Mammary epithelial cell (primary cell): ENCODE data around the genes PANX1, ANKRD49, AMOTL1 and CWC15.

DNA sequence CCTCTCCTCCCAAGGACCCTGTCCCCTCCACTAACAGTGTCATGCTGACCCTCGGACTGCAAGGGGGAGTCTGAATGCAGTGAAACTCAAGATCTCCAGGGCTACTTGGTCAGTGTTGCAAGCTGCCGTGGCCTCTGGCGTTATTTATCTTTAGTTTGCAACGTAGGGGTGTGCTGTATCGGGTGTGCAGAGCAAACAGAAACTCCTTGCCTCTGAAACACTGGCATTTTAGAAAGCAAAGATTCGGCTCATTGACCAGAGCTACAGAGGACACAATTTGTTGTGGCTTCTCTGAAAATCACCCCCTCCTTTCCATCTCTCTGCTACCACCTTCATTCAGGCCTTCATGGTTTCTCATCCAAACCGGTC is 15.1 kb downstream of the FZD4 start:
- CAGE, long polyA plus RNA, result no peak
- RRBS, result no CpG with 5 or more reads among the region's 7 CpGs

GRCh38 chr11:86941916-86942802 is 13.0 kb downstream of the FZD4 start:
- CAGE, long polyA plus RNA, result no peak
- RRBS, result no CpG with 5 or more reads among the region's 4 CpGs

DNA sequence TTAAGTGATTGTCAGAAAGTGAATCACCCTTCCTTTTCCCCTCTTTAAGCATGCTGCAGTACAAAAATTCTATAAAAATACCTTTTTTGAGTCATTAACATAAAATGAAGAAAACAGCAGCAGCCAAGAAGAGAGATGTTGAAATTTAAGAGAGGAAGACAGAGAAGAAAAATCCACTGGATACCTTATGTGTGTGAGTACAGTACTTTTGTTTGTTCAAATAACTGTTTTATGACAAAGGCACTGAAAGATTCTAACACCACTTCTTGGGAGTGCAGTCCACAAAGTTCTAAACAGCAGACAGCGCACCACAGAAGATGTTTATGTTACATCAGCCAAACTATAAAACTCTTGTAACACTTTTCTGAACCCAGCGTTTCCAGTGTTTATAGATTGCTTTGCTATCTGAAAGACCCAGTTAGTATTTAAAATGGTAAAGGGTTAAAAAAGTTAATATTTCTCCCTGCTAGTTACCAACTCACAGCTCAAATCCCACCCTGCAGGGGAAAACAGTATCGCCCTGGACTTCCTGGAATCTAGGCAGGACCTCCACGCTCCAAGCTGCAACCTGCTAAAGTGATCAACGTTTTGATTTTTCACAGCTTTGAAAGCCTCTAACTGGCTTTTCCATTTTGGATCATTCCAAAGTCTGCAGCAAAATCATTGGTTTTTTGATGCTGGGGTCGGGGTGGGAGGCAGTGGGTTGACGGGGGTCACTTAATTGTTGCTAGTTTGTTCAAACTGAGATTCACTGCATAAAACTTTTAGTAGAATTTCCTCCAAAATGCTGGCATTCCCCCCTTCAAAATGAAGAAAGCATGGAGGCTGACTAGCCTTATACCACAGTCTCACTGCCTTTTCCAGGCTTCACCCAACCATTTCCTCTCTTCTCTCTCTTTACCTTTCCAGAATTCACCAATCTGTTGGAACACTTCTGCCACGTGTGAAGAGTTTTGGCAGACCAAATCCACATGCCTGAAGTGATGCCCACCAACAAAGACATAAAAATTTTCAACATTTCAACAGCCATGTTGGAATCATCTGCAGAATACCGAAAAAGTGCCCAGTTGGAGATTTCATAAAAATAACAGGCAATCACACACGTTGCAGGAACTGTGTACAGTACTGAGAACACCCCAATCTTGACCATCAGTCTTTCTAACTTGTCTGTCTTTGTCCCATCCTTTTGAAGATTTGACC is 4.5 kb downstream of the FZD4 start:
- CAGE, long polyA plus RNA, result no peak
- RRBS, result no CpG with 5 or more reads among the region's 10 CpGs

GRCh38 chr11:89364839-89365328 is 126.3 kb downstream of the NOX4 start:
- CAGE, long polyA plus RNA, result no peak
- RRBS, result no CpG with 5 or more reads among the region's 2 CpGs

- CAGE, long polyA plus RNA, result no peak
- RRBS, result no CpG with 5 or more reads among the region's 5 CpGs
Measured at GRCh38 chr11:89743957-89744259, 33.8 kb downstream of the TRIM77 start.

DNA sequence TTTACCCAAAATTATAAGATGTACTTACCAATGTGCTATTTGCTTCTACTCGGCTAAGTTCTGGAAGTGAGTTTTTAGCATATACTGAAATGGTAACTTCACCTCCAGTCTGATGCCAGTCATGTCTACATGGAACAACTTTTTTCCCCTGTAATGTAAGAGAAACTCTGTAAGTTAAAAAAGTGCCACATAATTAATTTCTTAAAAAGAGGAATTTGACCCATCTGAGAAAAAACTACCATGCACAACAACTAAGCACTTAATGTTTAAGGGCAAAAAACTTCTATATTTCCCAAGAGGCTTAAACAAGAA is 19.6 kb downstream of the CHORDC1 start:
- CAGE, long polyA plus RNA, result no peak
- RRBS, result no CpG with 5 or more reads among the region's 1 CpG

- CAGE, long polyA plus RNA, result no peak
- RRBS, result no CpG with 5 or more reads among the region's 1 CpG
Measured at GRCh38 chr11:92085217-92085624, 139.4 kb upstream of the FAT3 start.

DNA sequence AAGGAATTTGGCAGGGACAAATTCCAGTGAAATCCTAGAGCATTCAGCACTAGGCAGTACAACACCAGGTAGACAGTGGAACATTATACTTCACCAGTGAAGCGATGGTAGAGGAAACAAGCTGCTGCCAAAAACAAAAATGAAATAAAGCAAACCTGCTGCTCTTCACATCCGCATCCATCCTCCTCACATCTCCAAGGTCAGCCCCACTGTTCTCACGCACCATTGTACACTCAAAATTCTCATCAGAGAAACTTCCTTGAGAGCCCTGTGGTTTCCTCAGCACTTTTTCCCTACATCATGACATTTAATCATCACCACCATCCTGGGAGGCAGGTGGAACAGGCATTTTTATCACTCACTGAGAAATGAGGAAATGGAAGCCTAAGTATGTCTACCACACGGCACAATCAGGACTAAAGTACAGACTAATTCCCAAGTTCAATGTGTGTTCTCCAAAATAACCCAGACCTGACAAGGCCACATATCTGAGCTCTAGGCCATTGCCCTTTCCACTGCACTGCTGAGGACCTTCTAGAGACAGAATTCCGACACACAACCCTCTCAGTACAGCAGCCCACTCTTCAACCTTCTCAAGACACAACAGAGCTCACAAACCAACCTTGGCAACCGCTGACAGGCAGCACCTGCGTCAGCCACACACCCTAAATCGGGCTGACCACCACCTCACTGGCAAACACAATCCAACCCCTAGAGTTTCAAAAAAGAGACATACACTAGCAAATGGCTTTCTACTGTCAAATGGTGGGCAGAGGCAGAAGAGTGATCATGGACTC is 16.6 kb downstream of the SMCO4 start:
- CAGE, long polyA plus RNA, result no peak
- RRBS, result no CpG with 5 or more reads among the region's 8 CpGs

DNA sequence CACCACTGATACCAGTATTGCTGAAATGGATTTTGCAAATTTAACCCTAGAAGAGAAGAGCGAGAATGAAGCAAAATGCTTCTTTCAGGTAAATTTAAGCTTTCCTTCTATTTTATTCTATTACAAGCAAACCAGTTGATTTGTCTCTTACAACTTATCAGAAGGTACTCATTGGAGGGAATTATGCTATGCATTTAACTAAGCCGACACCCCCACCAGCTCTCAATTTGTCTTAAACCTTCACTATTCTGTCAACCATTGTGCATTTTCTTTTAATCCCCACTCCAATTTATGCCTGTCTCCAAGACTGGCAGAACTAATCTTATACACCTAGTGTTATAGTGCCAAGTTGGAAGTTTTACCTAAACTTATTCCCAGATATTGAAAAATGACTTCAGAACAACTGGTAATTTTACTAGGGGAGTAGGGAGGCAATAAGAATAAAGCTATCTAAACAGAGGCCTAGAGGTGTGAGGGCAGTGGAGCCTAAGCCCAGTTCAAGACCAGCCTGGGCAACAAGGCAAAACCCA is 12.5 kb downstream of the TAF1D start:
- CAGE, long polyA plus RNA, result no peak
- RRBS, result no CpG with 5 or more reads among the region's 2 CpGs

DNA sequence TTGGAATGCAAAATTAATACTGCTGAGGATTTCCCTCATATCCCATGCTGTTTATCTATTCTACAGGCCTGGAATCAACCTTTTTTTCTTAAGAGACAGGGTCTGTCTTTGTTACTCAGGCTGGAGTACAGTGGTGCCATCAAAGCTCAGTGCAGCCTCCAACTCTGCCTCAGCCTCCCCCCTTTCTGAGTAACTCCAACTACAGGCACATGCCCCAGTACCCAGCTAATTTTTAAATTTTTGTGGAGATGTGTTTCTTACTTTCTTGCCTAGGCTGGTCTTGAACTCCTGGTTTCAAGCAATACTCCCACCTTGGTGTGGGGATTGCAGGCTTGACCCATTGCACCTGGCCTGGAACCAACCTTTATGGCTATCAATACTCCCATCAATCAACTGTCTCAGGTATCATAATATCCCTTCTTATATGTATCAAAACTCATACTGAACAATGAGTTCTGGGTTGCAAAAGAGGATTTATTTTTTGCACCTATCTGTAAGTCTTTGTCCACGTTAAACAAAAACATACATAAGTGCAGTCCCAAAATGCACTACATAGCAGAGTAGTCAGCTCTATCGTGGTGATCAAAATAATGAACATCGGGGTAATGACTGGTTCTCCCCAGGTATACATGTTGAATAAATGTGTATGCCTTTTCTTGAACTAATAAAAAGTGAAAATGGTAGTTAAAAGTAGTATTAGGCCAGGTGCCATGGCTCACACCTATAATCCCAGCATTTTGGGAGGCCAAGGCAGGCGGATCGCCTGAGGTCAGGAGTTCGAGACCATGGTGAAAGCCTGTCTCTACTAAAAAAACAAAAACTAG is 6.4 kb downstream of the TAF1D start:
- CAGE, long polyA plus RNA, result no peak
- RRBS, result no CpG with 5 or more reads among the region's 6 CpGs

GRCh38 chr11:93736704-93737309 is 4.5 kb downstream of the TAF1D start:
- CAGE, long polyA plus RNA, result no peak
- RRBS, result no CpG with 5 or more reads among the region's 7 CpGs

- CAGE, long polyA plus RNA, result no peak
- RRBS, result 2% methylated on average over 26 of the region's 87 CpGs
Measured at GRCh38 chr11:94128665-94129350, at the start of gene PANX1. TSS of gene PANX1 (plus strand) at chr11:94128841.

DNA sequence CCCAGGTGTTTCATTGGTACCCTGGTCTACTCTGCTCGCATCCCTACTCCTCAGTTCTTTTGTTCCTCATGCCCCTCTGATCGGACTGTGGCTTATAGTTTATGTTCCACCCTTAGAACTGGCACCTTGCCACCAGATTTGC is 884 bp downstream of the PANX1 start:
- CAGE, long polyA plus RNA, result no peak
- RRBS, result no CpG with 5 or more reads among the region's 2 CpGs

DNA sequence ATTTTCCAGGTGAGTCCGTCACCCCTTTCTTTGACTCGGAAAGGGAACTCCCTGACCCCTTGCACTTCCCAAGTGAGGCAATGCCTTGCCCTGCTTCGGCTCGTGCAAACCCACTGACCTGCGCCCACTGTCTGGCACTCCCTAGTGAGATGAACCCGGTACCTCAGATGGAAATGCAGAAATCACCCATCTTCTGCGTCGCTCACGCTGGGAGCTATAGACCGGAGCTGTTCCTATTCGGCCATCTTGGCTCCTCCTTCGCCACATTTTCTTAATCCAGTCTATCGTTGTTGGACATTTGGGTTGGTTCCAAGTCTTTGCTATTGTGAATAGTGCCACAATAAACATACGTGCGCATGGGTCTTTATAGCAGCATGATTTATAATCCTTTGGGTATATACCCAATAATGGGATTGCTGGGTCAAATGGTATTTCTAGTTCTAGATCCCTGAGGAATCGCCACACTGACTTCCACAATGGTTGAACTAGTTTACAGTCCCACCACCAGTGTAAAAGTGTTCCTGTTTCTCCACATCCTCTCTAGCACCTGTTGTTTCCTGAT is 66.0 kb upstream of the IZUMO1R start:
- CAGE, long polyA plus RNA, result no peak
- RRBS, result no CpG with 5 or more reads among the region's 16 CpGs

GRCh38 chr11:94493339-94494554 is at the start of gene ANKRD49:
TSS of gene ANKRD49 (plus strand) at chr11:94493984.
- CAGE, long polyA plus RNA, result no peak
- RRBS, result 5% methylated on average over 4 of the region's 71 CpGs

DNA sequence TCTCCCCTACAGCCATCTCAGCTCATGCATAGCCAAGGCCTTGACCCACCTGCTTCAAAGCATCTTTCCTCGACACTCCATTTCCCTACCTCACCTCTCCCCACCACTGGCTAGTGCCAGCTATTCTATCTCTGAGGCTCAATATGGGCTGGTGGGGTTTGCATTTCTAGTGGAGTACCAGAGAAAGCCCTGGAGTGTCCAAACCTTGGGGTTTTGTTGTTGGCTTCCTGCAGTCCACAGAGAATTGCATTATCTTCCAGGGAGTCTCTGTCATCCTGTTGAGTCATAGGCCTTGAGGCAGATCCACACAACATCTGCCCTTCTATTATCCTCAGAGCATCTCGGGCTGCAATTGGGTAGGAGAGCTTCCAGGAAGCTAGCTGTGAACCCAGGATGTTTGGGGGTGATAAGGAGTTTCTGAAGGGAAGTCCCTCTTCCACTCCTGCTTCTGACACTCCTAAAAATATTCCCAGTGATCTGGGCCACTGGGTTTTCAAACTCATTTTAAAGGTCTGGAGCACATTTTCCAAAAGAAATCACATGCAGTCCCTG is 36.1 kb upstream of the AMOTL1 start:
- CAGE, long polyA plus RNA, result no peak
- RRBS, result no CpG with 5 or more reads among the region's 2 CpGs

DNA sequence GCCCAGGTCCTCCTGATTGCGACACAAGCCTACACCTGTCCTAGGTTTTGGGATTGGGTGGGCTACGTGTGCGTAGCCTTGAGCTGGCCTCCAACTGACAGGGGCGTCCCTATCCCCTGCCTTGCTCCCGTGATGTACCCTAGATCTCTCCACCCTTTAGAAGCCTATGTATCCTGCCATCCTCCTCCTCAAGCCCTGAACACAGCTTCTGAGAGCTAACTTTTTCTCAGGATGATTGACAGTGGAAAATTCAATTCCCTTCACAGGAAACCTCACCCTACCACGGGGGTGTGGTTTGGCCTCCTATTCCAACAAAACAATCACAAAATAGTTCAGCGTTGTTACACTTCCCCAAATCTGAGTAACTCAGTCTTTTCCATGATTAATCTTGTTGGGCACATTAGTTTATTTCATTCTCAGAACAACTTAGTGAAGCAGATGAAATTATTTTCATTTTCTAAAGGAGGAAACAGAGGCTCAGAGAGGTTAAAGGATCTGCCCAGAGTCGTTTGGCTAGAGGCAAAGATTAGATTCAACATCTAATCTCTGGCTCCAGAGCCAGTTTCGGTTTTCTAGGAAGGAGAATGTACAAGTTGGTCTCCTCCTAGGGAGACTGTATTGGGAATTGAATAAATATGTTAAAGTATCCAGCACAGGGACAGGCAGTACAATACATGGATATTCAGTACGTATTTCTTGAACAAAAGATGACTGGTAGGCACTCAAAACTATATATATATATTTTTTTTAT is 17.5 kb upstream of the AMOTL1 start:
- CAGE, long polyA plus RNA, result no peak
- RRBS, result no CpG with 5 or more reads among the region's 10 CpGs

DNA sequence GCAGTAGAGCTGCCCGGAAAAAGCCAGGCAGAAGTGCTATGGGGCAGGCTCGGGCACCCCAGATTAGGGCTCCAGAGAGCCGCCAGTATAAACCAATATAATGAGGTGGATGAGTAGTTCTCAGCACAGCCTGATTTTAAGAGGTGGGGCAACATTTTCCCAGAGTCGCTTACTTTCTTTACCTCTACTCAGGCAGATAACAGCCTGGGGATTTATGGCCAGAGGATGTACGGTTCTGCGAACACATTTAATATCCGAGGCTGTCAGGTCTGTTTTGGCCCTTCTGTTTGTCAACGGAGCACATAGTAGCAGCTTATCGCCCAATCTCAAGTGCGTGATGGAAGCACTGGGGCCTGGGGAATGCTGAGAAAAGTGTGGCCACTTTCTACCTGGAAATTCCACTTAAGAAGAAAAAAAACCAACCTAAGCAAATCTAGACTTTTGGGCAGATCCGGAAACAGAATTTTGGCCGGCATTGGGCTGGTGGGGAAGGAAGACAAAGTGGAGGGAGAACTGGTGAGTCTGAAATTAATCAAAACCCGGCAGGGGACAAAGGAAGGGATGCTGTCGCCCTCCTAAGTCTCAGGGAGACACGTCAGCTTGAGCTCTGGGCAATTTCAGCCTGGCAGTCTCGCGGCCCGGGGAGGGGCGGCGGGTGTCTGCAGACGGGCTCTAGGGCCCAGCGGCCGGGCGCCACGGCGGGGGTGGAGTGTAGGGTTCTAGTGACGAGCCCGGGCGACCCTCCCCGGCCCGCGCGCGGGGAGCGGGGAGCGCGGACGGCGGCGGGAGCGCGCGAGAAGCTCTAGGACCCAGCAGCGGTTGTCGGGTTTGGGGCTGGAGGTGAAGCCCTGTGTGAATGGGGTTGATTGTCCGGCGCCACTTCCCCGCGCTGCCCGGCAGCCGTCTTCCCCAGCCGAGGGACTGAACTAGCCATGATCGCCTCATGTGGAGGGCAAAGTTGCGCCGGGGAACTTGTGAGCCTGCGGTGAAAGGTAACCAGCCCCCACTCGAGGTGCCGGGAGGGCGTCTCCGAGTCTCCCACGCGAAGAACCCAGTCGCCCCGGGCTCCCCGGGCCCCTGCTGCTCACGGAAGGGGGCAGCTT is at the start of gene AMOTL1:
TSS of gene AMOTL1 (plus strand) at position 788 of the 1,103 bp plus-strand sequence.
- CAGE, long polyA plus RNA, result no peak
- RRBS, result 2% methylated on average over 31 of the region's 66 CpGs

DNA sequence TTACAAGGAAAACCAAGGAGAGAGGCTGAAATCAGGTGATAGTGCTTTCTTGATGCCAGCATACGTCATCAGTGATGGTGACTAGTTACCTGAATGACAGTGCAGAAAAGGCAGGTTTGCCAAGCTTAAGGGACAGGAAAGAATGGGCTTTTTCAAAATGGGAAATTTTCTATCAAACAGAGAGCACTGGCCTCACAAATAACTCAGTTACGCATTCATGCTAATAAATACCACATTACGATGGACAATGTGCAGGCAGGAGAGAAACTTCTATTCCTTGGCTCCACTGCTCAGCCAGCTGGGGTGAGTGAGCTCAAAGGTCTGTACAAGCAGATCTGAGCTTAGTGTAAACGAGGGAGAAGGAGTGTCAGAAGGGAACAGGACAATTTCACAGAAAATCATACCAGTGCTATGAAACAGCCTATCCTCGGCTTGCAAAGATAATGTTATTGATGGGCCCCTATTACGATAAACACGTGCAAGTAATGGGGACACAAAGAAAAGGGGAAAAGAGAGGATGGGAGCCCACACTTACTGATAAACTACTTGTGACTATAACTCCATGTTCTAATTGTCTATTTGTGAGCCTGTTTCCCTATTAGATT is 46.1 kb downstream of the AMOTL1 start:
- CAGE, long polyA plus RNA, result no peak
- RRBS, result no CpG with 5 or more reads among the region's 7 CpGs

GRCh38 chr11:94972950-94974130 is at the start of gene CWC15:
TSS of gene CWC15 (minus strand) at chr11:94973556.
- CAGE, long polyA plus RNA, result no peak
- RRBS, result no CpG with 5 or more reads among the region's 73 CpGs